B cell (primary cell): ENCODE measurements around a stretch of chr19.

GRCh38 chr19:33399937-33400733 is 26.6 kb downstream of the CEBPG start:
- PRO-cap = no peak
- CAGE, long polyA plus RNA = no peak

- PRO-cap = no peak
- CAGE, long polyA plus RNA = no peak
Observed at GRCh38 chr19:33414381-33414670, 40.8 kb downstream of the CEBPG start.

DNA sequence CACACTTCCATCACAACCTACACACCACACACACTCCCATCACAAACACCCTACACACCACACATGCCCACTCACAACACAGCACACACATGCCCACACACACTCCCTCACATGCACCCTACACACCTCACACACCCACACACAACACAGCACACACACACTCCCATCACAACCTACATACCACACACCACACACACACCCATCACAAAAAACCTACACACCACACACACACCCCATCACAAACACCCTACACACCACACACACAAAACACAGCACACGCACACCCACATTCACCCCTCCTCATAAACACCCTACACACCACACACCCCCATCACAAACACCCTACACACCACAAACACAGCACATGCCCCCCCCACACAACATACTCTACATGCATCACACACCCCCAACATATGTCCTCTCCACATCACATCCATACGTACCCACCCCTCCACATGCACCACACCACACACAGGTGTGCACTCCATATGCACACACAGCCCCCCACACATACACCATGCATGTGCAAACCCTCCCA is 15.0 kb downstream of the PEPD start:
- PRO-cap = no peak
- CAGE, long polyA plus RNA = no peak

- PRO-cap = no peak
- CAGE, long polyA plus RNA = no peak
Observed at GRCh38 chr19:33701127-33701470, 79.3 kb downstream of the CHST8 start.

DNA sequence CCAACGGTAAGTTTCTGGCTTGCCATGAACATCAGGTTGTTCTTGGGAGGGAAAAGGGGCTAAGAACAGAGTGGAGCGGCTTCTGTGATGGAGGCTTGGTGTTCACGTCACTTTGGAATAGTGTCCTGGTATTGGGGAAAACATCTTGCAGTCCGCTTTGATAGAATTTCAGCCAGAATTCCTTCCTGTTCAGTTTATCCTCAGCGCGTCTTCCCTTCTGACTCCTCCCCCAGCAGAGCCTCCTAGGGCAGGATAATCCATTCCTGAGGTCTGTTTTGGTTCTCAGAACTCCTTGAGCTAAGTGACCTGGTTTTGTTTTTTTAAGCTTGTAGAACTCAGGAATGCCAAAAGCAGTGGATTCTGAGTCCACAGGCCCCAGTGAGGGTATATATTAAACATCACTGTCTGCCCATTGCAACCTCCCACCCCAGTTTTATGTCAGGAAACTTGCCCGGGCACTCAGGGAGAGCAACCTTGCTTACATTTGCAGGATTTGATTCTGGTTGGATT is 2.1 kb downstream of the KCTD15 start:
- PRO-cap = no peak
- CAGE, long polyA plus RNA = no peak

DNA sequence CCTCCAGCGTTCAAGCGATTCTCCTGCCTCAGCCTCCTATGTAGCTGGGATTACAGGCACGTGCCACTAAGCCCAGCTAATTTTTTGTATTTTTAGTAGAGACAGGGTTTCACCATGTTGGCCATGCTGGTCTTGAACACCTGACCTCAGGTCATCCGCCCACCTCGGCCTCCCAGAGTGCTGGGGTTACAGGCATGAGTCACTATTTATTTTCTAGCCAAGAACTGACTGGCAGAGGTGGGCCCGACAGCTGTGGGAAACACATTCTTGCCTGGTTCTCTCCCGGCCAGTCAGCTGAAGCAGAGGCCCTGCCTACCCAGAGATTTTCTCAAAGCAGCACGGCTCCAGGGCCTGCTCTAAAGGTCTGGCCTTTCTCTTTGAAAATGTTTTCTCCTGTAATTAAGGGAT is 108.0 kb downstream of the KCTD15 start:
- PRO-cap = no peak
- CAGE, long polyA plus RNA = no peak

DNA sequence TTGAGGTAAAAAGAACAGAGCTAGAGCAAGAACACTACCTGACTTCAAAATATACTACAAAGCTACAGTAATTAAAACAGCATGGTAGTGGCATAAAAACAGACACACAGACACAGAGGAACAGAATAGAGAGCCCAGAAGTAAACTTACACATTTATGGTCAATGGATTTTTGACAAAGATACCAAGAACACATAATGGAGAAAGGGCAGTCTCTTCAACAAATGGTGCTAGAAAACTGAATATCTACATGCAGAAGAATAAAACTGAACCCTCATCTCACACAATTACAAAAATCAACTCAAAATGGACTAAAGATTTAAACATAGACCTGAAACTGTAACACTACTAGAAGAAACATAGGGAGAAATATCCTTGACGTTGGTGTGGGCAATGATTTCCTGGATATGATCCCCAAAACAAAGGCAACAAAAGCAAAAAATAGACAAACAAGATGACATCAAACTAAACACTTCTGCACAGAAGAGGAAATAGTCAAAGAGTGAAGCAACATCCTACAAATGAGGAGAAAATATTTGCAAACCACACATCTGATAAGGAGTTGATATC is 158.1 kb upstream of the LSM14A start:
- PRO-cap = no peak
- CAGE, long polyA plus RNA = no peak

DNA sequence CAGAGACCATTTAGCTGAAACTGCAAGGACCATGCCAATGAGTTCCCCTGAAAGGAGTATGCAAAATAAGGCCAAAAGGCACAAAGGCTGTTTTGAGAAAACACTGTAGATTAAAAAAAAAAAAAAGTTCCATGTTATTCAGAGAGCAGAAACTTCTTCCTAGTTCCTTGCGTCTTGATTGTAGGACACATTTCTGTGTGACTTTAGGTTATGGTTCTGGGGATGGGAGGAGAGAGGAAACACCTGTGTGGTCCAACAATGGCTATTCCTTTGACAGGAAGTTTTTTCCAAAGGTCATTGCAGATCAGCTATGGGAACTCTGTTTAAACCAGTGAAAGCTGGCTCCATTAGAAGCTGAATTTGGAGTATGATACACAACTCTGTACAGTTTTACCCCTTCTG is 32.7 kb upstream of the GPI start:
- PRO-cap = no peak
- CAGE, long polyA plus RNA = no peak

GRCh38 chr19:34386148-34387110 is 17.8 kb upstream of the PDCD2L start:
- PRO-cap = no peak
- CAGE, long polyA plus RNA = no peak

DNA sequence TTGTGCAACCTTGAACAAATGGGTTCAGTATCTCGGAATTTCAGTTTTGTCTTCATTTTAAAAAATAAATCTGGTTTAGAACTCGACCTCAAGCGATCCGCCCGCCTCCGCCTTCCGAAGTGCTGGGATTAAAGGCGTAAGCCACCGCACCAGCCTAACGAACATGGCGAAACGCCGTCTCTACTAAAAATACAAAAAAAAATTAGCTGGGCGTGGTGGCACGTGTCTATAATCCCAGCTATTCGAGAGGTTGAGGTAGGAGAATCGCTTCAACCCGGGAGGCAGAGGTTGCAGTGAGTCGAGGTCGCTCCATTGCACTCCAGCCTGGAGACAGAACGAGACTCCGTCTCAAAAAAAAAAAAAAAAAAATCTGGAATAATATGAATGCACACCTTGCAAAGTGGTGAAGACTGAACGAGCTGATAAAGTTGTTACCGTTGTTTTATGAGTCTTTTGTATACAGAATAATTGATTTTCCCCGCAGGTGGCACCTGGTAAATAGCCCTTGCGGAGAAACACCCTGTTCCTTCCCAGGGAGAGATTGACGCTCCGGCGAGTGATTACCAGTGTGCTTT is 691 bp downstream of the ZNF302 start:
- PRO-cap = bidirectional peak, plus-strand start at position 197 of the sequence, minus-strand start at position 182 of the sequence
- CAGE, long polyA plus RNA = no peak

DNA sequence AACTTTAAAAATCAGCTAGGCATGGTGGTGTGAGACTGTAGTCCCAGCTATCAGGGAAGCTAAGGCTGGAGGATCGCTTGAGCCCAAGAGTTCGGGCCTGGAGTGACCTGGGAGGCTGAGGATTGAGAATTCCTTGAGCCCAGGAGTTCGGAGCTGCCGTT is 3.8 kb downstream of the GRAMD1A start:
- PRO-cap = no peak
- CAGE, long polyA plus RNA = no peak

- PRO-cap = no peak
- CAGE, long polyA plus RNA = no peak
Observed at GRCh38 chr19:35006086-35007459, 6.5 kb downstream of the GRAMD1A start.

- PRO-cap = no peak
- CAGE, long polyA plus RNA = no peak
Observed at GRCh38 chr19:35033452-35034168, 3.3 kb downstream of the SCN1B start.

- PRO-cap = no peak
- CAGE, long polyA plus RNA = no peak
Observed at GRCh38 chr19:35047456-35047999, 6.0 kb downstream of the HPN start.

DNA sequence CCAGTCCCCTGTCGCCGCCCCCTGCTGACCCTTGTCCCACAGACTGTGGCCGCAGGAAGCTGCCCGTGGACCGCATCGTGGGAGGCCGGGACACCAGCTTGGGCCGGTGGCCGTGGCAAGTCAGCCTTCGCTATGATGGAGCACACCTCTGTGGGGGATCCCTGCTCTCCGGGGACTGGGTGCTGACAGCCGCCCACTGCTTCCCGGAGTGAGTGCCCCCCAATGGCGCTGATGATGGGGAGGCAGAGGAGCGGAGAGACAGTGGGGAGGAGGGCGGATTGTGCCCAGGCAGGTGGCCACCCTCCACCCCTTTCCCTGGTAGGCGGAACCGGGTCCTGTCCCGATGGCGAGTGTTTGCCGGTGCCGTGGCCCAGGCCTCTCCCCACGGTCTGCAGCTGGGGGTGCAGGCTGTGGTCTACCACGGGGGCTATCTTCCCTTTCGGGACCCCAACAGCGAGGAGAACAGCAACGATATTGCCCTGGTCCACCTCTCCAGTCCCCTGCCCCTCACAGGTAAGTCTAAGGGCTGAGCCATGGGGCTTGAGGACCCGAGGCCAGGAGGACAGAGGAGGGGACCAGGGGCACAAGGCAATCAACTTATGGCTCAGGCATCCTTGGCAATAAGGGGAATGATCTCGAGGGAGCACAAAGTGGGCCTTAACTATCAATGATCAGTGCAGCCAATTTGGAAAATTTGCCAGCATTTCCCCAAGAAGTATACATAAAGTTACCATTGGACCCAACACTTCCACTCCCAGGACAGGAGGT is 19.0 kb downstream of the HPN start:
- PRO-cap = no peak
- CAGE, long polyA plus RNA = no peak

DNA sequence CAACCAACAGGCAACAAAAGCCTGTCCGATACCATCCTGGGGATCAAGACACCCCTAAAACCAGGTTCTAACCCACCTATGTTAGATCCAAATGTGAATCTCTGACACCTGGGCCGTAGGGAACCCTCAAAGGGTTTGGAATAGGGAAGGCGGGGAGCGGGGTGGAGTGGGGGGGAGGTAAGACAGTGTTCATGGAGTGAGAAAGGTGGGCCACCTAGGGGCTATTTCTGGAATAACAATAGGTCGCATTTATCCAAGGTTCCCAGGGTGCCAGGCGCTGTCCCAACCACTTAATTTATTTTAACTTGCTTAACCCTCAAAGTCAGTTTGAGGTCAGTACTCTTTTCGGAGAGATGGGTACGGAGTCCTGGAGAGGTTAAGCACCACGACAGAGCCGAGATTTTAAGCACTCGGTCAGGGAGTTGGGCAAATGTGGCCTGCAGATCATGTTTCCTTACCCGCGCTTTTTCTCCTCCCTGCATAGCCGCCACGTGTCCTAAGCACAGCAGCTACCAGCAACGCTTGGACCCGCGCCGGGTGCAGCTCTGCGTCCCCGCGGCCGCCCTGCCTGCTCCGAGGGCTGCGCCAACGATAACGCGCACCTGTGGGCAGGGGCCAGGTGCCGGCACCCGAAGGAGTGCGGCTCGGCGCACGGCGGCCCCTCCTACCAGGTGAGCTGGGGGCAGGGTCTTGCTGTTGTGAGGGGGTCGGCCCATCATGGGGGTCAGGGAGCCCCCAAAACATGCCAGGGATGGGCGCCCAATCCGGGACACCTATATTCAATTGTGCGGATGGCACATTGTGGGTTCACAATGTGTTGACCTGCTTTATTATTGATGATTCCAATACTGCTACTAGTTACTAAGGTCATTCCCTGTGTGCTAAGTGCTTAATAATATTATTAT is 24.9 kb upstream of the FXYD3 start:
- PRO-cap = no peak
- CAGE, long polyA plus RNA = no peak

DNA sequence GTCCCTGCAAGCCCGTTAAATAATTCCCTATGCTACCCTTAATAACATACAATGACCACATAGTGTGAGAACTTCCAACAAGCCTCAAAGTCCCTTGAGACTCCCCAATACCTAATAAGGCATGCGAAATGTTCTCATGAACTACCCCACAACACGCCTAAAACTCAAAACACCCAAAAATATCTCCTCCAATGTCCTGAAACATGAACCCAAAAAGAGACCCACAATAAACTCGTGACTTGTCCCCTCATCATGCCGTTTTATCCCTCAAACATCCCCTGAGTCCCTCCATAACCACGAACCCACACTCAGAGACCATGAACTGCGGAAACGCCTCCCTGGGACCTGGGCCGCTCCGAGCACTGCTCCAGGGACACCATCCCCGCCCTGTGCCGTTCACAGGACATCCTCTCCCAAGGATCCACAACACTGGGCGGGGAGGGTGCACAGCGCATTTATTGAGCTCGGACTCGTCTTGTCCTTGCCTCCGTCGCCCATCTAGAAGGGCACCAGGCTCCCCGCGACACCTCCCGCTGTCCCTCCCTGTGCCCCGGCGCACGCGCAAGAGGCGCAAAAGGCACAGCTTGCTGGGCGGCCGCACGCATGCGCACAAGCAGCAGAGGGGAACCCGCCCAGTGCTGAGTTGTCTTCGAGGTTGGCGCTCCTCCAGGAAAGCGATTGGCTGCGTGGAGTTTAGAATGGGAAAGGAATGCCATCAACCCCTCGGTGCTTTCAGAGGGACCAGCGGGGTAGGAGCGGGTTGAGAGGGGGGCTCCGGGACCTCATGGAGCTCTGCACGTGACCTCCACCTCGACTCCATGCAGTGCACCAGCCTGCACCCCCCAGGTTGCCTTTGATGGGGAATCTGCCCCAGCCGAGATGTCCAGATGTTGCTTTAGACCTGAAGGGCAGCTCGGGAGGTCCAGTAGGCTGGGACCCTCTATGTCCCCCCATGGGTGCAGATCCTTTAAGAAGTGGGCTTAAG is 8.7 kb downstream of the FXYD3 start:
- PRO-cap = unidirectional peak, plus-strand start at position 291 of the sequence; unidirectional peak, minus-strand start at position 547 of the sequence
- CAGE, long polyA plus RNA = no peak

DNA sequence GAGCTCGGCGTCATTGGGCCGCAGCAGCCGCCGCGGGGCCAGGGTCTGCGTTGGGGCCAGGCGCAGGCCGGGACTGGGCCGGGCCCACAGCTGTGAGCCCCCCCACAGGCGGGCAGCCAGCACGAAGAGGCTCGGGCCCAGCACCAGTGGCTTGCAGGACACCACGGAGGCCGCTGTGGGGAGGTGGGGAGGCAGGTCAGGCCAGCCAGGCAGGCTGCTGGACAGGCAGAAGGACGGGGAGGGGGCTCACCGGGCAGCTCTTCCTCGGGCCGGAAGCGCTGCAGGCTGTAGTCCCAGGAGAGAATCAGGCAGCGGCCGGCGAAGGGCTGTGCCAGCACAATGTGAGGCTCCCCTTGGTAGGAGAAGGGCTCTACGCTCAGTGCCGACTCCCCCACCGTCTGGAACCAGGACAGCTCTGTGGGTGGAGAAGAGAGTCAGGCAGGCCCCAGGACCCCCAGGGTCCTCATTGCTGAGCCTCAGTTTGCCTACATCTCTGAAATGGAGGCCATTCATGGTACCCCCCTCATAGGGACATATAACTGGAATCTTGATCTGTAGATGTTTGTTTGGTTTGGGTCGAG is 8.2 kb downstream of the LGI4 start:
- PRO-cap = no peak
- CAGE, long polyA plus RNA = no peak

GRCh38 chr19:35138419-35138724 is 252 bp upstream of the FXYD1 start:
- PRO-cap = no peak
- CAGE, long polyA plus RNA = no peak

GRCh38 chr19:35141684-35142262 is 1.3 kb upstream of the FXYD7 start:
- PRO-cap = no peak
- CAGE, long polyA plus RNA = no peak